ENCODE measurements around a stretch of chr12.

GRCh38 chr12:116181874-116182873 lies 95.3 kb downstream of the MED13L start:
- PRO-cap, 2 experiments: no peak in any of the 2 experiments
- RAMPAGE, long total RNA, 4 experiments: start-site peak on the minus strand in 1 of 4 experiments, at chr12:116182435-116182677 at its widest, 11 reads per replicate

GRCh38 chr12:116215579-116216581 lies 61.6 kb downstream of the MED13L start:
- PRO-cap, 2 experiments: no peak in any of the 2 experiments
- RAMPAGE, long total RNA, 4 experiments: start-site peak on the minus strand in 1 of 4 experiments, at chr12:116215452-116216440 at its widest, 5 to 11 reads per replicate

- PRO-cap, 2 experiments: no peak in any of the 2 experiments
- RAMPAGE, long total RNA, 4 experiments: no peak in any of the 4 experiments
These were observed 42.5 kb upstream of the MED13L start for GRCh38 chr12:116319710-116320597.

GRCh38 chr12:116366231-116366894 lies 88.9 kb upstream of the MED13L start:
- PRO-cap, 2 experiments: no peak in any of the 2 experiments
- RAMPAGE, long total RNA, 4 experiments: no peak in any of the 4 experiments

- PRO-cap, 2 experiments: no peak in any of the 2 experiments
- RAMPAGE, long total RNA, 4 experiments: no peak in any of the 4 experiments
These were observed 7.4 kb upstream of the MAP1LC3B2 start for GRCh38 chr12:116551693-116552186.

DNA sequence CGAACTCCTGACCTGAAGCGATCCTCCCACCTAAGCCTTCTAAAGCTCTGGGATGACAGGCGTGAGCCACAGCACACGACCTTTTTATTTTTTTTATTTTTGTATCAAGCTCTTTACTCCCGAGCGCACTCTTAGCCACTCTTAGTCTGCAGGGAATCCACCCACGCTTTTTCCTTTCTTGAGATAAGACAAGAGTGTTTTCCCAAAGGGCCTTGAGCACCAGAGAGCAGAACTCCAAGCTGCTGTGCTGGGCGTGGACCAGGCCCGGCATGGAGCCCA lies 23.5 kb downstream of the MAP1LC3B2 start:
- PRO-cap, 2 experiments: no peak in any of the 2 experiments
- RAMPAGE, long total RNA, 4 experiments: no peak in any of the 4 experiments

DNA sequence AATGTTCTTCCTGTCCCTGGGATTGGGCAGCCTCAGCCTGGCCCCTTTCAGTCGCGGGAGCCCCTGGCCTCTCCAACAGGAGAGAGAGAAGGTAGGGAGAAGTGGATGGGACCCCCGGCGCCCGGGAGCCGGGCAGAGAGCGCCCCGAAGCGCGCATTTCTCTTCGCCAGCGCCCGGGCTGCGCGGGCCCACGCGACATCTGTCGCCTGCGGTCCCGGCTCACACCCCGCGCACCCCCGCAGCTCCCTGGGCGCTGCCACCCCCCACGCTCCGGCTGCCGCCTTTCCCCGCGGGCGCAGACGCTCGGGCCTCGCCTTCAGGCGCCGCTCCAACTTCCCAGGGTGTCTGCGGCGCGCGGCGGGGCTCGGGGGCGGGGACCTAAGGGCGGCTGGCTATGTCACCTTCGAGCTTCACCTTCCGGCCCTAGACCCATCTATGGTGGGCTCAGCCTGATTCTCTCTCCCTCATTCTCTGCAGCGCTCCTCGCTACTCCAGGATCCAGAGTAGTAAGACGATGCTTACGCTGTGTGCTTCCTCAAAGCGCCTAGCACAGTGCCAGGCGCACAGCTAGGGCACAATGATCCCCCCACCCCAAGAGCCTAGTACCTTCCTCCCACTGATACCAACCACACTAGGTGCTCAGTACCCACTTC lies 1.6 kb downstream of the HRK start:
- PRO-cap, 2 experiments: no peak in any of the 2 experiments
- RAMPAGE, long total RNA, 4 experiments: no peak in any of the 4 experiments

DNA sequence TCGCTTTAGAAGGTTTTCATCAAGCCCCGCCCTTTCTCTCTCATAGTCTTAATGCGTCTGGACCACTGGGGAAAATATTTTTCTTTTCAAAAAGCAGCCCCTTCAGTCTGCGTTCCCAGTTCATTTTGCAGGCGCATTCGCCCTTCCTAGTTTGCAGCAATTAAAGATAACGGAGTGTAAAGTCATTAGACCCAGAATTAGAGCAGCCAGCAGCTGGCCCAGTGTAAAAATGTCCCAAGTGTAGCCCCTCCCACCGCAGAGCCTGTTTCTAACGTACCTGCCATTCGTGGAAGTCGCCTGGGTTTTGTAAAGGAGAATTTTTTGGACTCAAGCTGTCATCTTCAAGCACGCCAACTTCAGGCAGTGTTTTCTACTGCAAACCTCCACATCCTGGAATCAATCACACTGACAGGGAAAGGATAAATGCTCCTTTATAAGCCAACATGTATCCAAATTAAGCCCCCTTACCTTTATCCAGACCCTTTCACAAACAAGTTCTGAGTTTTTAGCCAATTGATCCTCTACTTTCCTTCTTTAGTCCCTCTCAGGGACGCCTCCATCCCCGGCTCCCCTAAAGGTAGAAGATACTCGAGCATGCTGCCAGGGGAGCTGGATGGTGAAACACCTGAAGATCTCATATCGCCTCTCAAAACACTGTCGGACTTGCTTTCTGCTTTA lies 68.6 kb downstream of the TESC start:
- PRO-cap, 2 experiments: no peak in any of the 2 experiments
- RAMPAGE, long total RNA, 4 experiments: no peak in any of the 4 experiments

GRCh38 chr12:117032164-117033373 lies 66.6 kb downstream of the TESC start:
- PRO-cap, 2 experiments: no peak in any of the 2 experiments
- RAMPAGE, long total RNA, 4 experiments: no peak in any of the 4 experiments

GRCh38 chr12:117033491-117034392 lies 65.5 kb downstream of the TESC start:
- PRO-cap, 2 experiments: no peak in any of the 2 experiments
- RAMPAGE, long total RNA, 4 experiments: no peak in any of the 4 experiments

DNA sequence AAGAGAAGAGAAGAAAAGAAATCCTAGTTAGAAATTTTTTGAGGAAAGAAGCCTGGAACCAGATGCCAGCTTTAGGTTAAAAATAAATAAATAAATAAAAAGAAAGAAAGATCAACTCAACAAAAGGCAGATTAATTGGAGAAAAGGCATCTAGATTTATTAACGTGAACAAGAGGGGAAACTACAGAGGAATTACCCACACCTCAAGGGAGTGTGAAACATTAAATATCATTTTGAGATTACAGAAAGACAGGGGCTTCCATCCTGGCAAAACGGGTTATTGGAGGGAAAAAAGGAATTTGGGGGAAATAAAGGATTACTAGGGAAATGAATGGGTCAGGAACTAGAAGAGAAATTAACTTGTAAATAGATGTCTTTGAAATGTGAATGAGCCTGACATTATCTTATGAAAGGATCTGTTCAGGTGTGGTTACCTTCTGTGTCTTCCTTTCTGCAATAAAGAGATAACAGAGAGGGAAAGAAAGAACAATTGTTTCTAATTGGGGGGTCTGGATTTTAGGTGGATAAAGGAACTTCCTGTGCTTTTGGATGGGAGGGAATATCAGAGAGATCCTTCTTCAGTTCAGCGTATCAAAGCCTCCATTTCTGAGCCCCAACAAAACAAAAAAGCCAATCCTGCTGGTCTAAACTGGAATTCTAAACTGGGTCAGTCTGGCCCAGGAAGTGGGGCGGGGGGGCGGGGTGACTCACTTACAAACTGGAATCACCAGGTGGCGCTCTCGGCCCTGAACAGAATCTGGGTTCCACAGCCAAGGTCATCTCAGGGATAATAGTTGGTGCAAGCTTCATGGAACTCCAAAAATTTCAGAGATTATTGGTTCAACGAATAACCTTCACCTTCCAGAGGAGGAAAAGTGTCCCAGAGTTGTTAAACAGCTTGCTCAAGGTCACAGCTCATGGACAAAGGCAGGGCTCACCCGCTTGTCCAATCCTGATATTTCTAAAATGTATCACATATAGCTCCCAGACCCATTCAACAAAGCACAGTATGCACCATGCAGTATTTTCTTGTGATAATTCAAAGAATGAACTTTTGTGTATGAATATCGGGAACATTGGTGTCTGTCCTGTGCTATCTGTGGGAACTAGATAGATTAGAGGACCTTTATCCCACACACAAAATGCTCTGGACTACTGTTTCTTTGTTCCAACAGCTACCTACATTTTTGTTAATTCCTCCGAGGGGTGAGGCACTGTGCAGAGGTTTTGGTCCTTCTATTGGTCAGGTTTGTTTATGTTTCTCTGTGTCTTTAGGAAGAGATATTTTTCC lies 15.2 kb upstream of the PEBP1 start:
- PRO-cap, 2 experiments: no peak in any of the 2 experiments
- RAMPAGE, long total RNA, 4 experiments: no peak in any of the 4 experiments

DNA sequence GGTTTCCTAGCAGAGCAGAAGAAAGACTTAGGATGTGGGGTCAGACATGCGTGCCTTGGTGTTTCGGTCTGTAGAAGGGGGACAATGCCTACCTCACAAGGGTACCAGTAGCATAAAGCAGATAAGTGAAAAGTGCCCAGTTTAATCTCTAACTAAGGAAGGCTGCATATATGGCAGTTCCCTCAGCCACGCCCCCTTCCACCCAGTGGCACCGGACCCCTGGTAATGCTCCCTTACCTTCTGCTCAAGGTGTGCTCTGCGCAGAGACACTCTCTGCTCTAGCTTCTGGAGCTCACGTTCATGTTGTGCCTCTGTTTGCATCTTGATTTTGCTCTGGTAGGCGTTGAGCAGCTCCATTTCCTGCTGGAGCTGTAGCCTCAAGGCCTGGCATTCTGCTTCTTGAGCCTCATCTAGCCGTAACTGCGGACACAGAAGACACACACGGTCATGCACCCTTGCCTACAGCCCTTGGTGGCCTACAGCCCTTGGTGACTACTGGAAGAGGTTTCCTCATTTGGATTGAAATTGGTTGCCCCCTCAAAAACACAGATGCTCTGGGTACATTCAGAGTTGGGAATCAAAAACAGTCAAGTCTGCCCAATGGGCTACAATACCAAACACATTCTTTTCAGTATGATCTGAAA lies 16.2 kb downstream of the PEBP1 start:
- PRO-cap, 2 experiments: no peak in any of the 2 experiments
- RAMPAGE, long total RNA, 4 experiments: start-site peak on the minus strand in 1 of 4 experiments, centred at position 300 of the sequence, 21 reads per replicate

DNA sequence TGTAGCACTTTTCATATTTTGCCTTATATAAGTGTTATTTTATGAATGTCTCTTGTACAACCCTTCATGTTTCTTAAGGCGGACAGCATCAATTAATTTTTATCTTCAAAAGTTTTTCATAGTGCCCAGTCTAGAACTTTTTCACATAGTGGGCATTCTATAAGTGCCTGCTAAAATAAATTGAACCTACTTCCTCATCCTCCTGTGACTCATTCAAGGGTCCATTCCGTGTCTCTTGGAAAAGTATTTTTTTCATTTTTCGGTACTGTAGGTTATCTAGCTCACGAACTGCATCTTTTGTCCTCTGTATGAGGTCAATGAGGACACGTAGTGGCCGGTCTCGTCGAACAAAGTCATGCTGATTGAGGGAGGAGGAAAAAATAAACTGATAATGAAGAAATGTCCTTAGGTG lies 65.2 kb downstream of the PEBP1 start:
- PRO-cap, 2 experiments: no peak in any of the 2 experiments
- RAMPAGE, long total RNA, 4 experiments: start-site peak on the minus strand in 1 of 4 experiments, centred at position 274 of the sequence, 34 reads per replicate

- PRO-cap, 2 experiments: no peak in any of the 2 experiments
- RAMPAGE, long total RNA, 4 experiments: no peak in any of the 4 experiments
These were observed 65.1 kb downstream of the TAOK3 start for GRCh38 chr12:118307508-118308050.

- PRO-cap, 2 experiments: no peak in any of the 2 experiments
- RAMPAGE, long total RNA, 4 experiments: no peak in any of the 4 experiments
These were observed 15.3 kb downstream of the TAOK3 start for GRCh38 chr12:118357149-118358124.

GRCh38 chr12:118370705-118371879 lies 1.6 kb downstream of the TAOK3 start:
- PRO-cap, 2 experiments: no peak in any of the 2 experiments
- RAMPAGE, long total RNA, 4 experiments: no peak in any of the 4 experiments

DNA sequence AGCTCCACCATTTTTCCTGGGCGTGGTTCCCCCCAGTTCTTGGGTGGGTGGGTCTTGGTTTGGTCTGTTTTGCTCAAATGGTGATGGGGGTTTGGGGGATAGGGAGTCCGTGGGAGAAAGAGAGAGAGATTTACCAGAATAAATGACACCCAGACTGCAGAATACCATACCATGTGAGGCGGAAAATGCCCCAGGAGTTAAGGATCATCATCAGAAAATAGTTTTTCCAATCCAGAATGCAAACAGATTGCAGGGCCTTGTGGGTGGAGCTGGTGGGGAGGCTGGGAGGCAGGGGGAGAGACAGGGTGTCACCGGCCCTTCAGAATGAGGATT lies 55.7 kb downstream of the SRRM4 start:
- PRO-cap, 2 experiments: no peak in any of the 2 experiments
- RAMPAGE, long total RNA, 4 experiments: no peak in any of the 4 experiments

- PRO-cap, 2 experiments: no peak in any of the 2 experiments
- RAMPAGE, long total RNA, 4 experiments: no peak in any of the 4 experiments
These were observed 15.1 kb downstream of the HSPB8 start for GRCh38 chr12:119193802-119194306.

GRCh38 chr12:119257994-119258749 lies 76.4 kb upstream of the CCDC60 start:
- PRO-cap, 2 experiments: no peak in any of the 2 experiments
- RAMPAGE, long total RNA, 4 experiments: no peak in any of the 4 experiments

DNA sequence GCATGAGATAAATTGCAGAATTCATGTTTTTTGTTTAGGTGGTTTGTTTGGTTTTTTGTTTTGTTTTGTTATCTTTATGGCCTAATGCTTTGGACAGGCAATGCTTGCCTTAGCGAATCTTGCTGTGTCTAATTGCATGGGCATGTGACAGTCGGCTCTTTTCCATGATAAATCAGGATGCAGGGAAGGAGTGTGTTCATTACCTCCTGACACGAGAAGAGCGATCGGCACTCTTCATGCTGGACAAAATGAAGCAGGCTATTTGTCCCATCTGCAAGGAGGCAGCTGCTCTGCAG lies 6.5 kb downstream of the CCDC60 start:
- PRO-cap, 2 experiments: no peak in any of the 2 experiments
- RAMPAGE, long total RNA, 4 experiments: no peak in any of the 4 experiments